Heart left ventricle (tissue), 7 donors: ENCODE results near the genes PRUNE1, VPS72 and MRPL9.

DNA sequence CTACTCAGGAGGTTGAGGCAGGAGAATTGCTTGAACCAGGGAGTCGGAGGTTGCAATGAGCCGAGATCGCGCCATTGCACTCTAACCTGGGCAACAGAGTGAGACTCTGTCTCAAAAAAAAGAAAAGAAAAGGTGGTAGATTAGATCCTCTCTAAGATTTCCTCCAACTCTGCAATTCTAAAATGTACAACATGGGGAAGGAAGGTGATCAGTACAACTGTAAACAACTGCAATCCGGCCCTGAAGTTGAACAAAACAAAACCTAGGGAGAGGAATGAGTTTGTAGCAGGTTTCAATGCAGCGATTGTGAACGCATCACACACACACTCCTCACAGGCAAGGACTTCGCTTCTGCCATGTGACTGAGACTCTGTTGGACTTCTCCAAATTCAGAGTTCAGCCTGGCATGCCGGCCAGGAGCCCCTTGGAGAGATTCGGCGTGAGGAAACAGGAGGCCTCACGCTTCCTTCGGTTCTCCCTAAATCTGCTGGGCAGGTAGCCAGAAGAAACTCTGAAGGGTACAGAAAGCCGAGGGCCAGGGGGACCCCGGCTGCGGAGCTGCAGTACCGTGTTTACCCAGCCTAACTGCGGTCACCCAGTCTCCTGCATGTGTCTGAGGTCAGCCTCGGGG is 3.1 kb upstream of the ANXA9 start:
- PRO-cap, 6 experiments = no peak in any of the 6 experiments
- RAMPAGE, long total RNA, 2 experiments = no peak in any of the 2 experiments
- RRBS = 25% methylated on average over 2 of the region's 19 CpGs

DNA sequence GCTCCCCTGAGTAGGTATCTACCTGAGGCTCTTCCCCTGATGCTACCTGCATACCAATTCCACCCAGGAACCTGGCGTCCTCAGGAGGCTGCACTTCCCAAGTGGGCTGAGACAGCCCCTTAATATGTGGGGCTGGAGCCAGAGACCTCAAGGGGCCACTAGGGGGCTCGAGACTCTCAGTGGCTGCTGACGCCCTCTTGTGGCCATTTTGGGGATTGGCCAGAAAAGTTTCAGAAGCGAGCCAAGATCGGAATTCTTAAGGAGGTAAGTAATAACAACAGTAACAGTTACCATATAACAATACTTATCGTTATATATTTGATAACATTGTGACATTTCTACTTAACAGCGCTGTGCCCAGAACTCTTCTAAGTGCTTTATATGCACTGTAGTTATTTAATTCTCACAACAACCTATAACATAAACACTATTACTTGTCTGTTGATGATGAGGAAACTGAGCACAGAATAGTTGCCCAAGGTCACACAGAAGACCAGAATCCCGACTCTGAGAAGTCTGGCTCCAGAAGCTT is 2.5 kb upstream of the ANXA9 start:
- PRO-cap, 6 experiments = no peak in any of the 6 experiments
- RAMPAGE, long total RNA, 2 experiments = no peak in any of the 2 experiments
- RRBS = no CpG with 5 or more reads among the region's 8 CpGs

DNA sequence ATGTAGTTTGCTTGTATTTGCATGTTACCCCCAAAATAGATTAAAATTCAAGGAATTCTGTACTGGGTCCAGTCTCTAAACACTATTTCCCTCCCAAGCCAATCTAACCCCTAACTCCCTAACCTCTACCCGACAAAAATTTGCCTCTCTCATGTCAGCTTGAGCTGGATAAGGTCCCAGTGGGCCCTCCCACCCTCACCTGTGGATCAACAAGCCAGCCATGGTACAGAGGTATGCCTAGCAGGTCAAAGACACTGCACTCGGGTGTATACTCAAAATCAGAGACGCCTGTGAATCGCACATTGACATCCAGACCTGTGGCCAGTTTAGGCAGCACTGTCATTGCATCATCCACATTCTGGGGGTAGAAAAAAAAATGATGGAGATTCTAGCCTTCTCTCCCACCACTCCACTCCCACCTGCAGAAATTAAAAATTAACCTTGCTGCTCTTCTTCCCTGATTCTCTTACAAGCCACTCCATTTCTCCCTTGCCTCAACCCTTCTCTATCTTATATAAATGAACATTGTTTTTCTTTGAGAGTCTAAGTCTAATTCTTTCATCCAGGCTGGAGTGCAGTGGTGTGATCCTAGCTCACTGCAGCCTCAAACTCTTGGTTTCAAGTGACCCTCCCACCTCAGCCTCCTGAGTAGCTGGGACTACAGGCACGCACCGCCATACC is 6.3 kb downstream of the MINDY1 start:
- PRO-cap, 6 experiments = no peak in any of the 6 experiments
- RAMPAGE, long total RNA, 2 experiments = no peak in any of the 2 experiments
- RRBS = no CpG with 5 or more reads among the region's 6 CpGs

DNA sequence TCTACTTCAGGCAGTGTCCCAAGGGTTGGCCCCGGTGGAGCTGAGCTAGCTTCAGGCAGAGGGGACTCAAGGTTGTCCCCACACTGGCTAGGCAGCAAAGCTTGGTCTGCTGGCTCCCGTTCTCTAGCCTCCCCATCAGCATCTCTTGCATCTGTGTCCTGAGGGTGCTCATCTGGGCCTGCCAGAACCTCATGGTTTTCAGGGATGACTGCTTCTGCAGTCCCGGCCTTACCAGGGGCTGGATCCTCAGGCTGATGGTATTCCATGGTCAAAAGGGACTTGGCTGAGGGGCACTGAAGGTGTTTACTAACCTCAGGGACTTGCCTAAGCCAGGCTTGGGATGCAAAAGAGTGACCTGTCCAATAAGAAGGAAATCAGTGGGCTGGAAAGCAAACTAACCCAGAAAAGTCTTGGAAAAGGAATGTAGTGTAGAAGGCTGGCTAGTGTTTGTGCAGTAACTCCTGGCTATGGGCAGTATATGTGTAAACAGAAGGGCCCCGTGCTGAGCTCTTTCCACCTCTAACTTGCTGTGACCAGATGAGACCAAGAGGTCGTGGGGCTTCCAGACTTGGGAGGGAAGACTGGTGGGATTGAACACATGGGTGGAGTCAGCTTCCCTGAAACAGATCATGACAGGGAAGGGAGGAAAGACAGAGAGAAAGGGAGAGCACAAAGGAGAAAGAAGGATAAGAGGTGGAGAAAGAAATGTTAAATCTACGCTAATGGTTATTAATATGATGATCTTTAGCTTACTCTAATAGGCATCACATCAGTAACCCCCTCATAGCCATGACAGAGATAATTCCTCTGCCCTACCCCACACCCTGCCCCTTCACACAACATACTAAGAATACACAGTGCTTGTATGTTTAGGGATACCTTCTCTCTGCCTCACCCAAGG is 4.1 kb downstream of the MINDY1 start:
- PRO-cap, 6 experiments = no peak in any of the 6 experiments
- RAMPAGE, long total RNA, 2 experiments = no peak in any of the 2 experiments
- RRBS = no CpG with 5 or more reads among the region's 6 CpGs

GRCh38 chr1:151008060-151008890 is at the start of gene PRUNE1:
TSS of gene PRUNE1 (plus strand) at chr1:151008449.
- PRO-cap, 6 experiments = peak in 6 of 6 experiments; most common plus-strand start chr1:151008461 (in 4); most common minus-strand start chr1:151008361 (in 6)
- RAMPAGE, long total RNA, 2 experiments = start-site peak on the plus strand in 2 of 2 experiments, at chr1:151008414-151008561 at its widest, 415 to 552 reads per replicate
- RRBS = 1% methylated on average over 19 of the region's 56 CpGs

GRCh38 chr1:151008891-151009455 is 724 bp downstream of the PRUNE1 start:
- PRO-cap, 6 experiments = peak in 3 of 6 experiments; most common plus-strand start chr1:151009094 (in 1); most common minus-strand start chr1:151009032 (in 3)
- RAMPAGE, long total RNA, 2 experiments = no peak in any of the 2 experiments
- RRBS = no CpG with 5 or more reads among the region's 16 CpGs

DNA sequence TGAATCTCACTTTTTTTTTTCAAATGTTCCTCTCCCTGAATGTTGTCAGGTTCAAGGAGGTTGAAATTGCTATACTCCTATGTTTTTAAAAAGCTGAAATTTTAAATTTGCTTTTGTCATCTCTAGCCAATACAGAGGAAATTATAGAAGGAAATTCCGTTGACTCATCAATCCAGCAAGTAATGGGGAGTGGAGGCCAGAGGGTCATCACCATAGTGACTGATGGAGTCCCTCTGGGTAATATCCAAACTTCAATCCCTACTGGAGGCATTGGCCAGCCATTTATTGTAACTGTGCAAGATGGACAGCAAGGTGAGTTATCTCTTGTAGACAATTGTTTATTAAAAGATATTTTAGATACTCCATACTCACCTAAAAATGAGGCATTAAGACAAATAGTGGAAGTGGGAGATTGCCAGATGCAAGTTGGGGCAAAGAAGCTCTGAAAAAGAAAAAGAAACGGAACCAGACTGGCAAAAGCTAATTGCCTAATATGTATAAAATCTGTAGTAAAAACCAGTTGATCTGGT is 36.4 kb downstream of the GABPB2 start:
- PRO-cap, 6 experiments = no peak in any of the 6 experiments
- RAMPAGE, long total RNA, 2 experiments = no peak in any of the 2 experiments
- RRBS = no CpG with 5 or more reads among the region's 2 CpGs

DNA sequence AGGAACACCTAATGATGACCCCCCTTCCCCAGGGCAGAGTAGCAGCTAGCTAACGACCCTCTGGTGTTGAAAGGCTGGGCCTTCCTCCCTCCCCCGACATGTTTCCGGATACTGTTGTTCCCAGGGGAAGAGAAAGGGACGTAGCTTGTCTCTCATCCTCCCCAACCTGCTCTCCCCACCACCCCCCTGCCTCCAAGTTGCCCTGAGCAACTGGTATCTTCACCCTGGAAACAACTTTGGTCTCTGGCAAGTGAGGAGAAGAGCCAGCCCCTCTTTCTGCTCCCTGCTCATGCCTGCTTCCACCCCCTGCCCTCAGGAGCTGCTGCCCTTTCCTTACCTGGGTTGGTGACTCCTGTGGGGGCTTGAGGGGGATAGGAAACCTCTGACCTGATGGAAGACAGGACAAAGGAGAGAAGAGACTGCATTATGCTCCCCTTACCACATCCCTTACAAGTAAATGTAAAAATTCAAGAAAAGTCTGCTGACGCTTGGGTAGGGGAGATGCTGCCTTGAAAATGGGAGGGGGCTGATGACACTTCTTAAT is 2.3 kb downstream of the SEMA6C start:
- PRO-cap, 6 experiments = no peak in any of the 6 experiments
- RAMPAGE, long total RNA, 2 experiments = no peak in any of the 2 experiments
- RRBS = no CpG with 5 or more reads among the region's 5 CpGs

DNA sequence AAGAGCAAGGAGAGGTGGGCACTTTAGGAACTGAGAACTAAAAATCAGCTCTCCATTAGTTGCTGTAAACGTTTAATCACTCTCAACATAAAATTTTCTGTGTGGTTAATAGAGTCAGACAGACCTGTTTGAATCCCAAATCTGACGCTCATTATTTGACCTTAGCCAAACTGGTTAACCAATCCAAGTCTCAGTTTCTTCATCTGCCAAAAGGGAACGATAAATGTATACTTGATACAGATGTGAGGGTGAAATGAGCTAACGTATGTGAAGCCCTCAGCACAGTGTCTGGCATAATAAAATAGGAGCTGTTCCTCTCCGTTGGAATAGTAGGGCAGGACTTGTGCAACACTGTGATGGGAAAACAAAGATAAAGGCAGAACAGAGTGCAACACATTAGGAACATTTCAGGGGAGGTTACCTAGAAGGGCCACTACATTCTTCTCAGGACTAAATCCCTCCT is 1.1 kb downstream of the LYSMD1 start:
- PRO-cap, 6 experiments = peak in 1 of 6 experiments; most common plus-strand start position 399 of the sequence (in 1); most common minus-strand start position 298 of the sequence (in 1)
- RAMPAGE, long total RNA, 2 experiments = no peak in any of the 2 experiments
- RRBS = no CpG with 5 or more reads among the region's 5 CpGs

DNA sequence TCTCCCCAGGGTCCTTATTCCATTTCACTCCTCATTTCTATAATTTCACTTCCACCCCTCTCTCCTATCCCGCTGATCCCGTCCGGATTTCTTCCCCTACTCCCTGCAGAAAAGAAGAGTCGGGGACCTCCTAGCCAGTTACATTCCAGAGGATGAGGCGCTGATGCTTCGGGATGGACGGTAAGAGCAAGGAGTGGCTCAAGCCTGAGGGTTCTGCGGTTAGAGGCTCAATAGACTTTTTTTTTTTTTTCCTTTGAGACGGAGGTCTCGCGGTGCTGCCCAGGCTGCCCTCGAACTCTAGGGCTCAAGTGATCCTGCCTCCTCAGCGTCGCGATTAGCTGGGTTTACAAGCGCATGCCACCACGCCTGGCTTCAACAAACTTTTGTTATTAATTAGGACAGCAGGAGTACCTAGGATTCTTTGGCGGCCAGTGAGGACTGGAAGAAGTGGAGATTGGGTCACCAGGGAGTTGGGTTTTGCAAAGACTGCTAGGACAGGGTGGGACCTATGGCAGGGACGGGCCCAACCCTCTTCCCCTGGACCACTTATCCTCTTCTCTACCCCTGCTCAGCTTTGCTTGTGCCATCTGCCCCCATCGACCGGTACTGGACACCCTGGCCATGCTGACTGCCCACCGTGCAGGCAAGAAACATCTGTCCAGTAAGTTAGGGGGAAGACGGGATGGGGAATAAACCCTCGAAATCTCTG is 572 bp downstream of the SCNM1 start:
- PRO-cap, 6 experiments = no peak in any of the 6 experiments
- RAMPAGE, long total RNA, 2 experiments = no peak in any of the 2 experiments
- RRBS = no CpG with 5 or more reads among the region's 24 CpGs

DNA sequence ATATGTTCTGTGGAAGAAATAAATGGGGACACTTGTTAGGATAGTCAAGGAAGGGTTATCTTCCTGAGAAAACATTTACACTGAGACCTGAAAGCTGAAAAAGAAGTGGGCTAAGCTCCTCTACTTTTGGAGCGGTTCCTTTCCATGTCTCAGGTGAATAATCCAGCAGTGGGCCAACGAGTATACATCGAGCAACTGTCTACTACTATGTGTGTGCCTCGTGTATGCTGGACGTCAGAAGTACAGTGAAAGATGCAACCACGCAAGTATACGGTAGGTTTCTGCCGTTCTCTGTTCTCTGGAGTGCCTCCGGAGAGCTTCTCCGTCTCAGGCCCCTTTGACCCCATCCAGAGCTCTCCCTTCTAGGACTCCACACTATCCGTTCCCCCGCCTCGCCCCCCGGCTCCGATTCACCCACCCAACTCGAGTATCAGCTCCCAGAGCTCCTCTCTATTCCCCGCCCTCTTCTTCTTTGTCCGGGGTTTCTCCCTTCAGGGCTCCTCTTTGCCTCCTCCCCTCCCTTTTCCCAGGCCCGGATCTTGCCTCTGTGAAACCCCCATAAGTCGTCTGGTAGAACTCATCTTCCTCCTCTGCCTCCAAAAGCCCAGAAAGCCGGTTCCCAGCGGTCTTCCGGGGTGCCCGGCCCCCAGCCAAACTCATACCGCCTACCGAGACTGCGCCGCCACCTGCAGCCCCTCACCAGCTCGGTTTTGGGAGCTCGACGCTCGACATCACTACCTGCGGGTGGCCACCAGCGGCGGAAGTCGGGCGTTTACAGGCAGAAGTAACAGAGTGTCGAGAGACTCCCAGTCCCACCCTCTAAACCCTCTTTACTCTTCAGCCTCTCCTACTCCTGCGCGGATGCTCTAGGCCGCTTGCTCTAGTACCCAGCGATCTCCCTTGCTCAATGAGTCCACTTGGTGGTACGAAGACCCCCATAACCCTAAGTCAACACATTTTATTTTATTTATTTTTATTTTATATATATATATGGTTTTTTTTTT is at the start of gene VPS72:
Gene VPS72 (minus strand): TSS at position 736 of the 1,004 bp plus-strand sequence.
- PRO-cap, 6 experiments = peak in 6 of 6 experiments; most common plus-strand start position 833 of the sequence (in 6); most common minus-strand start position 712 of the sequence (in 4)
- RAMPAGE, long total RNA, 2 experiments = start-site peak on the minus strand in 2 of 2 experiments, centred at positions 701 to 708 of the sequence, 80 to 282 reads per replicate
- RRBS = 2% methylated on average over 13 of the region's 43 CpGs

DNA sequence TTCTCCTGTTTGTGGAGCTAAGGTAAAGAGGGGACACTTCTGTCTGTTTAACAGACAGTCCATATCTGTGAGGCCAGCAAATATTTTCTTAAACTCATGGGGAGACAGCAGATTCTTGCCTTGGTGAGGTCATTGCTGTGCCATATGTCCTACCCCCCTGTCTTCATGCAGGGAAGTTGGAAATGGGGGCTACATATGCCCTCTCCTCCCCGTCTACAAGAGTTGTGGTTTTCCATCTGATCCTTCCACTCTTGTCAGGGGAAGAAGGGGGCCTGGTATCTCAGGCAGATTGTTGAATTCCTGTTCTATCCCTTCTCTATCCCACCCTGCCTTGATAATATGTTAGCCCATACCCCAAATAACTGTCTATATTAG is 5.7 kb upstream of the PSMD4 start:
- PRO-cap, 6 experiments = no peak in any of the 6 experiments
- RAMPAGE, long total RNA, 2 experiments = no peak in any of the 2 experiments
- RRBS = no CpG with 5 or more reads among the region's 1 CpG

DNA sequence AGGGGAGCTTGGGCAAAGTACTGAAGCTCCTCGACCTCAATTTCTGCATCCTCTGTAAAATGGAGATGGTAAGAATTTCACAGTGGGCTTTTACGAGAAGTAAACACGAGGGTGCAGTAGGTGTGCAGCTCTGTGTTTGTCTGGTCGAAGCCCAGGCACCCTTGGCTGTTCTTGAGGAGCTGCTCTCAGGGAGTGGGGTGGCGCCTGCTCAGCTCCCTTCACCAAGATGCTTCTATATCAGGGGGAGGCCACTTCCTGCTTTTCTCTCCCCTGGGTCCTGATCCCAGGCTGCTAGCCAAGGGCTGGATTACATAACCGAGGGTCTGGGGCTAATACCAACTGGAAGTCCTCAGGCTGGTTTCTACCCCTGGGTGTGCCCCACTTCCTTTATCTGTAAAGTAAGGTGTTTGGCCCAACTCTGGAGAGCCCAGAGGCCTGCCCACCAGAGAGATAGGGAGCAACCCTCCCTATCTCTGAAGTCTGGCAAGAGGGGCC is 2.4 kb downstream of the SELENBP1 start:
- PRO-cap, 6 experiments = peak in 1 of 6 experiments; most common minus-strand start position 228 of the sequence (in 1)
- RAMPAGE, long total RNA, 2 experiments = no peak in any of the 2 experiments
- RRBS = no CpG with 5 or more reads among the region's 6 CpGs

DNA sequence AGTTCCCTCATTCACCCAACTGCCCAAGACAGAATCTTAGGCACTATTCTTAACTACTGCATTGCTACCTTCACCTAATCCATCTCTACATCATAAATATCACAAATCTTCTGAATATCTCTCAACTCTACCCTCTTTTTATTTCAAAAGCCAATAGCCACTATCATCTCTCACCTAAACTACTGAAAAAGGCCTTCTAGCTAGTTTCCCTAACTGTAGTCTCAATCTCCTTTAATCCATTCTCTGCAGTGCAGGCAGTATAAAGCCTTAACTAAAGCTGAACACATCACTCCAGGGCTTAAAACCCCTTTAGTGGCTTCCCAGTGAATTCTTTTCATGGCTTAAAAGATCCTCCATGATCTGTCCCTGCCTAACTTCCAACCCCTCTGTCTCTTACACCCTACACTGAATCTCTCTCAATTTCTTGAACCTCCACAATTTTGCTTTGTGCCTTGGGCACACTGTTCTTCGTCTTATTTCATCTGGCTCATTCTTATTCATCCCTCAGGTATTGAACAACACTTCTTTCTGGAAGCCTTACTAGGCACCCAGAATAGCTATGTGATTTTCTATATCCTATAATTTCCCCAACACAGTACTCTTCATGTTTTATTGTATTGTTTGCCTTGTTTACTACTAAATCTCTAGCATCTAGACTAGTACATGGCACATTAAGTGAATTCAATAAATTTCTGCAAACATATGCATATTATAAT is 11.6 kb downstream of the PSMB4 start:
- PRO-cap, 6 experiments = no peak in any of the 6 experiments
- RAMPAGE, long total RNA, 2 experiments = no peak in any of the 2 experiments
- RRBS = no CpG with 5 or more reads among the region's 1 CpG

GRCh38 chr1:151412133-151413103 is 13.0 kb downstream of the PSMB4 start:
- PRO-cap, 6 experiments = no peak in any of the 6 experiments
- RAMPAGE, long total RNA, 2 experiments = no peak in any of the 2 experiments
- RRBS = no CpG with 5 or more reads among the region's 6 CpGs

GRCh38 chr1:151508907-151509310 is 2.3 kb upstream of the CGN start:
- PRO-cap, 6 experiments = no peak in any of the 6 experiments
- RAMPAGE, long total RNA, 2 experiments = no peak in any of the 2 experiments
- RRBS = no CpG with 5 or more reads among the region's 7 CpGs

- PRO-cap, 6 experiments = no peak in any of the 6 experiments
- RAMPAGE, long total RNA, 2 experiments = no peak in any of the 2 experiments
- RRBS = no CpG with 5 or more reads among the region's 3 CpGs
Observed at GRCh38 chr1:151514598-151514929, 3.4 kb downstream of the CGN start.

GRCh38 chr1:151541735-151542150 is 1.6 kb downstream of the TUFT1 start:
- PRO-cap, 6 experiments = no peak in any of the 6 experiments
- RAMPAGE, long total RNA, 2 experiments = no peak in any of the 2 experiments
- RRBS = no CpG with 5 or more reads among the region's 5 CpGs

- PRO-cap, 6 experiments = no peak in any of the 6 experiments
- RAMPAGE, long total RNA, 2 experiments = no peak in any of the 2 experiments
- RRBS = no CpG with 5 or more reads among the region's 3 CpGs
Observed at GRCh38 chr1:151739711-151740440, 18.6 kb downstream of the RIIAD1 start.

DNA sequence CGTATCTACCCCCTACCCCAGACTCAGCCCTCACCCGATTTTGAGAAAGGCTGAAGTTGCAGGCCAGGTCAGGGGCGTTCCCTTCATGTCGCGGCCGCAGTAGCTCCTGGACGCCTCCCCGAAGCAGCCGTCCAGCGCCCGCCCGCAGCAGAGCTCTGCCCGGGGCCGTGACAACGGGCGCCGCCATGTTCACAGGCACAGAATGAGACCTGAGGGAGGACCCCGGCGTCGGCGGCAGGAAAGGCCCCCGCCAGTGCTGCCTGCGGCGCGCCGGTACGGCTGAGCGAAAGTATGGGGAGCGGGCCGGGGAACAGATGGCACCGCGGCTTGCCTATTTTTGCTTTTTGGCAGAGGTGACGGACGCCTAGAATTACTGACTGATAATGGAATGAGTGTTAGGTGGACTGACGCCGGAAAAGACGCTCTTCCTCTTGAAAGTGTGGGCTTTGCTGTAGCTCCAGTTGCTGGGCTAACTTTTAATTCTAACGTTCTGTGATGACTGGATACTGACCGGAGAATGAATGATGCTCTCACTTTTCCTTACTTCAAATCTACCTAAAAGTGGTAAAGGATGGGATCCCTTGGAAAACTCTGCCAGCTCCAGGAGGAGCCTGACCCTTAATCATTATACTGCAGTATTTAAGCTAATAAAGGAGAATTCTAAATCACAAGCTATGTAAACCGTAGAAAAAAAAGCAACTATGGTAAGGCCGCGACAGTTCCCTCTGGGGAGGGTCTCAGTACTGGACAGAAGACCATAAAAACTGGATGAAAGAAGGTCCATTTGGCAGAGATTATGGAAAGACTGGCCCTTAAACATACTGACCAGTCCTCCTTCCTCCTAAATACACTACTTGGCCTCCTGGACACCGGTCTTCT is at the start of gene MRPL9:
Gene MRPL9 (minus strand): TSS at position 204 of the 879 bp plus-strand sequence.
- PRO-cap, 6 experiments = peak in 6 of 6 experiments; most common plus-strand start position 268 of the sequence (in 4); most common minus-strand start position 204 of the sequence (in 5)
- RAMPAGE, long total RNA, 2 experiments = start-site peak on the minus strand in 2 of 2 experiments, centred at positions 193 to 194 of the sequence, 84 to 163 reads per replicate
- RRBS = 1% methylated on average over 22 of the region's 43 CpGs